Measurements from ENCODE around the gene NUP107.

DNA sequence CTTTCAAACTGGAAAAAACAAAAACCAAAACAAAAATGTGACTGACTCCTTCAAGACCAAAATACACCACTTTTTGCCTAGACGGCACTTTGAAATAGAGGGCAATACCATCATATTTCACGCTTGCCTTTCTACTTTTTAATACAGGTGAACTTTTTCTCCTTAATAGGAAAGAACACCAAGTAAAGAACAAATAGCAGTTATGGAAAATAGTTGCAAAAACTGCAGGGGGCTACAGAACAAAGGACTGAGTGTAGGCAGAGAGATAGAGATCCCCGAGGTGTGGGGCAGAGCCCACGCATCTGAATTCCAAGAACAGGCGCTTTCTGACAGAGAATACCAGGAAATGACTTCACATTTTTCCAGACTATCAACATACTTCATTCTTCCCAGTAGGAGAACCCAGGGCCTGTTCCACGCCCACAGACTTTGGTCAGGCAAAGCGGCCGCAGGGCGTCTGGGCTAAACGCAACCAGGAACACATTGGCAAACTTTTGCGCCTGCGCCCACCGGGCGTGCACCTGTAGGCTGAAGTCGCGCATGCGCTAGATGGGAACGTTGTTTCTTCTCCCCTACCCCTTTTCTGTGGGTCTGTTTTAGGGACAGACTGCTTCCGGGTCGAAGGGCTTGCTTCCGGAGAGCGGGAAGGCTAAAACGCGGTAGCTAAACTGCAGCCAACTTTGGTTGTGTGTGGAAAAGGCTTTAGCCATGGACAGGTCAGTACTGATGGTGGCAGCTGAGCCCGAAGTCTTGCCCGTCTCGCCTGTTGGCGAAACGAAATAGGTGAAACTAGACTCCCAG lies at the start of gene NUP107:
Gene NUP107 (plus strand): TSS at position 621 of the 801 bp plus-strand sequence.
- PRO-cap, 4 experiments, result peak in 4 of 4 experiments; most common plus-strand start position 621 of the sequence (in 2); most common minus-strand start position 304 of the sequence (in 2)
- RAMPAGE, long total RNA, 2 experiments, result start-site peak on the plus strand in 1 of 2 experiments, centred at position 621 of the sequence, 406 reads per replicate
- RRBS, result 1% methylated on average over 6 of the region's 29 CpGs

DNA sequence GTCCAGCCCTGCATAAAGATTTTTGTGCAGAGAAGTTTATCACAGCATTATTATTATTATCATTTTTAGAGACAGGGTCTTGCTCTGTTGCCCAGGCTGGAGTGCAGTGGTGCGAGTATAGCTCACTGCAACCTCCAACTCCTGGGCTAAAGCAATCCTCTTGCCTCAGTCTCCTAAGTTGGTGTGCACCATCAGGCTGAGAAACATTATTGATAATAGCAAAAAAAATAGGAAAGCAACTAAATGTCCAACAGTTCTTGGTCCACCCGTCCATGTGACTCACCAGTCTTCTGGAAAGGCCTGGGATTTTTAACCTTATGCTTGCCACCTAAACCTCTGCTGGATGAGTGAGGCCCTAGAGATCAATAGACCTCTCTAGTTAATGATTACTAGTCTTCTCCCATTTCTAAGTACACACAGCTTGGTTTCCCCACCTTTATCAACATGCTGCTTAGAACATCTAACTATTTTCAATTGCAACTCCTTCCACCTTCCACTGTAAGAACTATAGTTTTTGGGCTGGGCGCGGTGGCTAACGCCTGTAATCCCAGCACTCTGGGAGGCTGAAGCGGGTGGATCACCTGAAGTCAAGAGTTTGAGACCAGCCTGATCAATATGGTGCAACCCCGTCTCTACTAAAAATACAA lies 19.0 kb upstream of the MDM2 start:
- PRO-cap, 4 experiments, result no peak in any of the 4 experiments
- RAMPAGE, long total RNA, 2 experiments, result no peak in any of the 2 experiments
- RRBS, result no CpG with 5 or more reads among the region's 7 CpGs

- PRO-cap, 4 experiments, result no peak in any of the 4 experiments
- RAMPAGE, long total RNA, 2 experiments, result no peak in any of the 2 experiments
- RRBS, result no CpG with 5 or more reads among the region's 12 CpGs
These were observed 37.4 kb downstream of the MDM2 start for GRCh38 chr12:68845141-68845994.

DNA sequence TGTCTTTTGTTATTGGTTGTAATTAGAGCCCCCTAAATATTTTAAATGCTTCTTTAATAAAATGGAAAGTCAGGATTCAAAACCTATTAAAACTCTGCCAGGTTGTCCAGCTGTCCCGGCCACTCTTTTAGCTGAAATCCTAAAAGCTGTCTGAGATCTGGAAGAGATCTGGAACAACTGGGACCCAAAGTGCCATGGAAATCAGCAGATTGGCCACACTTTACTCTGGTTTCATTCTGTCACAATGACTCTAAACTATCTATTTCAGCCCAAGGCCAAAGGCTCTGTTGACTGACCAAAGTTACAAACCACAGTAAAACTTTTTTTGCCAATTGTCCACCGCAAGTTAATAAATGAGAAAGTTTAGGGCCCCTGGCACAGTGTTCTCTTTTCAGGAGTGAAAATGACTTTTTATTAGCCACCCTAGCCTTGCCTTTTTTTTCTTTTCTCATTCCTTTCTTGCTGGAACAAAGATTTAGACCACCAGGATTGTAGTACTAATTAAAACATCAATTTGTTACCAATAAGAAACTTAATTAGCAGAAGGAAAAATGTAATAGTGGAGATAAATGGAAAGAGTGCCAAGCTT lies 113.4 kb upstream of the CPM start:
- PRO-cap, 4 experiments, result no peak in any of the 4 experiments
- RAMPAGE, long total RNA, 2 experiments, result no peak in any of the 2 experiments
- RRBS, result no CpG with 5 or more reads among the region's 2 CpGs

DNA sequence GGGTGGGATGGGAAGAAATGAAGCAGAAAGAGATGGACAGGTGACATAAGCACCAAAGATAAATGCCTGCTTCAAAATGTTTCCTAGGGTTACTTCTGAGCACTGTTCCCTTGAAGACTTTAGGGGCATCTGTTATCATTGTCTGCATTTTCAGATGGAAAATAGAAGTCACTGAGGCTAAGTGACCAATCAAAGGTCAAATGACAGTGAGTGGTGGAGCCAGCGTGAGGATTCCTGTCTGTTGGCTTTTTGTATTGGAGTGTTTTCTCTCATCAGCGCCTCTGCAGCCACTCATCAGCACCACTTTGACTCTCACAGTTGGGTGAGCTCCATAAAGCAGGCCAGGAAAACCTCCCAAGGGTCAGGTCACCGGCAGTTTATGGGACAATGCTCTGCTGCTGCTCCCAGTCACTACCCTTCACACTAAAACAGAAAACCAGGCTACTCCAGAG lies 133.5 kb upstream of the CPM start:
- PRO-cap, 4 experiments, result no peak in any of the 4 experiments
- RAMPAGE, long total RNA, 2 experiments, result no peak in any of the 2 experiments
- RRBS, result no CpG with 5 or more reads among the region's 3 CpGs

DNA sequence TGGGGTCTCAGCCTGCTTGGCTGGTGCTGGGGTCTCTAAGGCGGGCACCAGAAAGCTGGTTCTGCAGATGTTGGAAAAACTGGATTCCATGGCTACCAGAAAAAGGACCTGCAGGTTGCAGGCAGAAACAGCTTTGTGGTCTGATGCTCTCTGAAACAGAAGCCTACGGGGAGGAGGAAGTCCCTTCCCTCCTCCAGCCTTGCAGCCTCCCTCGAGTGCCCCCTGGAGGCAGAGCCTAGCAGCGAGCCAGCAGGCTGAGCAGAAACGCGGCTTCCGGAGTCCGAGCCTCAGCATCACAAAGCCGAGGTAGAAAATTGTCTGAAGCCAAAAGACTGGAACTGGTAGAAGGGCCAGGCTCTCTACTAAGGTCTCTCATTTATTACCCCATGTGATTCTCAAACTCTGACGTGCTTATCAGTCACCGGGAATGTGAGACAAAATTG lies 82.3 kb upstream of the CPSF6 start:
- PRO-cap, 4 experiments, result no peak in any of the 4 experiments
- RAMPAGE, long total RNA, 2 experiments, result no peak in any of the 2 experiments
- RRBS, result no CpG with 5 or more reads among the region's 11 CpGs

- PRO-cap, 4 experiments, result no peak in any of the 4 experiments
- RAMPAGE, long total RNA, 2 experiments, result no peak in any of the 2 experiments
- RRBS, result no CpG with 5 or more reads among the region's 3 CpGs
These were observed 35.6 kb downstream of the CPSF6 start for GRCh38 chr12:69274676-69275761.

GRCh38 chr12:69330518-69331683 lies 17.3 kb upstream of the LYZ start:
- PRO-cap, 4 experiments, result peak in 4 of 4 experiments; most common plus-strand start chr12:69331164 (in 1); most common minus-strand start chr12:69331173 (in 4)
- RAMPAGE, long total RNA, 2 experiments, result no peak in any of the 2 experiments
- RRBS, result 3% methylated on average over 4 of the region's 24 CpGs

DNA sequence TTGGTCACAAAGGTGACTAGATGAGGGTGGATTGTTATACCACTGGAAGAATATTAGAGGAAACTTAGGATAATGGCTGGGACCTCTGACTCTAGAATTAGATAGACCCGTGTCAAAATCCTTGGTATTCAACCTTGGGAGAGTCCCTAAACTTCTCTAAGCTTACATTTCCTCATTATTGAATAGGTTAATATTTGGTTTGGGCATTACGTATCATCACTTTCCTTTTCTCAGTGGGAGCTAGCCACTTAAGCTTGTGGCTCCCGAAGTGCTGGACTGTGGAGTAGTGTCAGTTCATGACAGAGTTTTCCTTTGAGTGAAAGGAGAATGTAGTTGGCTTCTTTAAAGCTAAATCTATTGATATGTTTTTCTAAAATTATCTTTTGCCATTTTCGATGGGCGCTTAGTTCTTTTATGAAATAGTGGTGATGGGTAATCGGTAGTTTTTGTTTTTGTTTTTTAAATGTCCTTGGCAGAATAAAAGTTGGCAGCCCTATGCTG lies 5.4 kb downstream of the FRS2 start:
- PRO-cap, 4 experiments, result no peak in any of the 4 experiments
- RAMPAGE, long total RNA, 2 experiments, result no peak in any of the 2 experiments
- RRBS, result no CpG with 5 or more reads among the region's 6 CpGs

DNA sequence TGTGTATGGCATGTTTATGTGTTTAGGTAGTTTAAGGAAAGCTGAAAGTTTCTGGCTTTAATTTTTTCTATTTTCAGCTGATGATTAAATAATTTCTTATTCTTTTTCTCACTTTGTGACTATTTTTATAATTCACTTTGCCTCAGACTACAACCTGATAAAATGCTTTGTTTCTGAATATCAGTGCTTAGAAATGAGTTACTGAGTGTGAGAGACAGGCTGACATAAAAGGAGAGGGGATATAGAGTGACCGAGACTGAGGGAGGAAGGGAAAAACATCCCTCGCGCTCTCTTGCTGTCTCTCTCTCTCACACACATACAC lies 45.0 kb downstream of the FRS2 start:
- PRO-cap, 4 experiments, result no peak in any of the 4 experiments
- RAMPAGE, long total RNA, 2 experiments, result no peak in any of the 2 experiments
- RRBS, result no CpG with 5 or more reads among the region's 3 CpGs

DNA sequence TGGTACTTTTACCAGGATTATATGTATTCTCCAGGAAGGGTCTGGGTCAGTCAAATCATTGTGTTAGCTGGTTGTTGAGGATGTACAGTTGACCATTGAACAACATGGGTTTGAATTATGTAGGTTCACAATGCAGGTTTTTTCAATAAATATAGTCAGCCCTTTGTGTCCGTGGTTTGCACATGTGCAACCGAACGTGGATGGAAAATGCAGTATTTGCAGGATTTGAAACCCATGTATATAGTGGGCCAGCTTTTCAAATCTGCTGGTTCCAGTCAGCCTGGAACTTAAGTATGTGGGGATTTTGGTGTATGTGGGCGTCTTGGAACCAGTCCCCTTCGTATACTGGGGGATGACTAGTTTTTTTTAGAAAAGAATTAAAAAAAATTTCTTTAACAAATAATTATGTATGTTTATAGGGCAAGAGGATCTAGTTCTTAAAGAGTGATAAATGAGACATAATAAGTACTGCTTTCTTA lies 4.8 kb downstream of the CCT2 start:
- PRO-cap, 4 experiments, result no peak in any of the 4 experiments
- RAMPAGE, long total RNA, 2 experiments, result no peak in any of the 2 experiments
- RRBS, result no CpG with 5 or more reads among the region's 5 CpGs

- PRO-cap, 4 experiments, result no peak in any of the 4 experiments
- RAMPAGE, long total RNA, 2 experiments, result no peak in any of the 2 experiments
- RRBS, result no CpG with 5 or more reads among the region's 5 CpGs
These were observed 2.6 kb upstream of the LRRC10 start for GRCh38 chr12:69613223-69613724.

DNA sequence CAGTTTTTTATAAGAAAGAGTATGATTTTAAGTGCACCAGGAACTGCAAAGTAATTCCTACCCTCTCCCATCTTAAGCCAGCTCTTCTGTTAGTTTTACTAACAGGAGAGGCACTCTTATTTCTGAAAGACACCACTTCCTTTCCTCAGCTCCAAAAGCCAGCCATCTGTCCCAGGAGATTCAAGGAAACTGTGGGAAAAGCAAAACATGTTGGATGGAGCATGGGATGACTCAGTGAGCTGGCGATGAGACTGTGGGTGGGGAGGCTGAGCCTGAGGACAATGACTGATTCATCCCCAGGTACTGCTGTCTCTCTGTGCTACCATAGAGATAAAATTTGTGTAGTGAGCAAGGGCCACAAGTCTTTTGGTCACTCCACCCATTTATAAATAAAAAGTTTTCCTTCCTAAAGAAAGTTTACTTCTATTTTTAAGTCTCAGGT lies 141.4 kb downstream of the MYRFL start:
- PRO-cap, 4 experiments, result no peak in any of the 4 experiments
- RAMPAGE, long total RNA, 2 experiments, result no peak in any of the 2 experiments
- RRBS, result no CpG with 5 or more reads among the region's 1 CpG

DNA sequence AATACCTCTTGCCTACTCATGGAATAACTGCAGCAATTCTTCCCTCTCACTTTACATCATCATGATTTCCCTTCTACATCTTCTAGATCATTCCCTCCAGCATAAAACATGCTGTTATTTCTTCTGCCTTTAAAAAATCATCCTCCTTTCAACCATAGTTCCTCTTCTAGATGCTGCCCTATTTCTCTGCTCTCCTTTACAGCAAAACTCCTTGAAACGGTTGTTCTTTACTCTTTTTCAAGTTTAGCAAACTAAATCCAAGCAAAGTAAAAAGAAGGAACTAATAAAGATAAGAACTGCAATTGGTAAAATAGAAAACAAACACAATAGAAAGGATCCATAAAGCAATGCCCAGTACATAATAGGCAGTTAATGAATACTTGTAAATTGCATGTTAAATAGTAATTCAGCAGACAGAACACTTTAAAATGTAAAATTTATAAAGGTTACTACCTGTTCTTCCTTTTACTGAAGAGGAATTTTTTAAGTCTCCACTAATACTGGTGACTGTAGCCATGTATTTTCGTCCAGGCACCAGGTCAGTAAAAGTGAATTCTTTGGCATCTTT lies 50.6 kb downstream of the PTPRB start:
- PRO-cap, 4 experiments, result no peak in any of the 4 experiments
- RAMPAGE, long total RNA, 2 experiments, result start-site peak on the minus strand in 1 of 2 experiments, centred at position 184 of the sequence, 6 reads per replicate
- RRBS, result no CpG with 5 or more reads among the region's 2 CpGs

- PRO-cap, 4 experiments, result no peak in any of the 4 experiments
- RAMPAGE, long total RNA, 2 experiments, result start-site peak on the minus strand in 1 of 2 experiments, at chr12:70664444-70664647 at its widest, 6 reads per replicate
- RRBS, result no CpG with 5 or more reads among the region's 9 CpGs
These were observed 27.2 kb upstream of the PTPRB start for GRCh38 chr12:70664378-70664964.

- PRO-cap, 4 experiments, result no peak in any of the 4 experiments
- RAMPAGE, long total RNA, 2 experiments, result no peak in any of the 2 experiments
- RRBS, result no CpG with 5 or more reads among the region's 14 CpGs
These were observed 82.4 kb upstream of the PTPRB start for GRCh38 chr12:70719646-70720027.

DNA sequence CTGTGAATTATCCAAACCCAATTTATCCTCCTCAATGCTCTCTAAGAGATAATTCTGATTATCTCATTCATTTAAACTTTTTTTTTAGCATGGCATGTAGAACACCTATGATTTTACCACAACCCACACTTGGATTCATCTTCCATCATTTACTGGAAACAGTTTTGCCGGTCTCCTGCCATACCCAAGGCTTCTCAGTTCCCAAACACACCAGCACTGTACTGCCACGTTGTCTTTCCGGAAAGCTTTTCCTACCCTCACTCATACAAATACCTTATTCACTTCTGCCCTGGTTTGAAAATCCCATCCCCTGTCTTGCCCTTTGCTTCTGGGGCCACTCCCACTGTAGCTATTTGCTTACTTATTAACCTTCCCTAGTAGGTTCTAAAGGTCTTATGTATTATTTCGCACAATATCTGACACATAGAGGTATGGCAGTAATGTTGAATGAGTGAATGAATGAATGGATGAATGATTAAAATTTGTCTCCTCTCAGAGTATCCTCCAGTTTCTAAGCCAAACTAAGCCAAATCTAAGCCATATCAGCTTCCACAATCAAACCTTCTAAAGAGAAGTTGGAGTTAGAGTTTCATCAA lies 18.7 kb downstream of the TSPAN8 start:
- PRO-cap, 4 experiments, result no peak in any of the 4 experiments
- RAMPAGE, long total RNA, 2 experiments, result no peak in any of the 2 experiments
- RRBS, result 91% methylated on average over 3 of the region's 4 CpGs

DNA sequence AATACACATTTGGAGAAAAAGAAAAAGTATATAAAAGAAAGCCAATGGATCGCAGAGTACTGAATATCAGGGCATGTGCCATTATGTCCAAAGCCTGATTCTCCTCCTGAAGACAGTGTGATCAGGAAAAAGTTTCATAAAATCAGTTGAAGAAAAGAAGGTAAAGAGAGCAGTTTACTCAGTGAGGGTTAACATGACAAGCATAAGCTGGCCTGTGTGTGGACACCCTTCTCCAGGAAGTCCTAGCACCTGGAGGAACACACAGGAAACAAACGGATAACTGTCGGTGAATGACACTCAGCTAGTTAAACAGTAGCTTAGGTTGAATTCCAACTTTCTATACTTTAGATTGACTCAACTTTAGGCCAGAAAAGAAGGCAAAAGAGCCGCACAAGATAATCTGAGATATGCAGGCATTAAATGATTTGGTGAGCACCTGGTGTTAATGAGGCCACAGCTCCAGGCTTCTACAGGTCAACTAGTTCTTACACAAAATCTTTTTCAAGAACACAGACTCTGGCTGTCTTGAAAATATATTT lies 56.7 kb upstream of the TSPAN8 start:
- PRO-cap, 4 experiments, result no peak in any of the 4 experiments
- RAMPAGE, long total RNA, 2 experiments, result no peak in any of the 2 experiments
- RRBS, result no CpG with 5 or more reads among the region's 4 CpGs

DNA sequence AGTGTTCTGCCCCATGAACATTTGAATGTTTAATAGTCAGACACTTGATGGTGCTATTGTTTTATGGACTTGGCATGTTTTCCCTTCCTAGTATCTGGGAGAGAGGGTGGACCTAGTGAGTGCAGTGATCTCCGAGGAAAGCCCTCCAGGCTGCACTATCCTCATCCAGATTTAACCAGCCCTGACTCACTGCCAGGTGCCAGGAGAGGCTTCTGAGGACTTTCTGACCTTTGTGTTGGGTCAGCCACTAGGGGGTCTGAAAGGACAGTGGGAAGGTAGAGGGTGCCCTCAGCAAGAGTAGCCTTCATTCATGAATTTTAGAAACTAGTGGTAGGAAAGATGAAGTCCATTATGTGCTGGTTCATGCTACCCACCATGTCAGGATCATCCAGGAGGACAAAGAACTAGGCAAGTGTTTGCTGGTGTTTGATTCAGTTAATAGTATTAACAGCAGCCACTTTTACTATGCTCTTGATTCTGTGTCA lies 24.2 kb downstream of the ZFC3H1 start:
- PRO-cap, 4 experiments, result no peak in any of the 4 experiments
- RAMPAGE, long total RNA, 2 experiments, result no peak in any of the 2 experiments
- RRBS, result no CpG with 5 or more reads among the region's 1 CpG

DNA sequence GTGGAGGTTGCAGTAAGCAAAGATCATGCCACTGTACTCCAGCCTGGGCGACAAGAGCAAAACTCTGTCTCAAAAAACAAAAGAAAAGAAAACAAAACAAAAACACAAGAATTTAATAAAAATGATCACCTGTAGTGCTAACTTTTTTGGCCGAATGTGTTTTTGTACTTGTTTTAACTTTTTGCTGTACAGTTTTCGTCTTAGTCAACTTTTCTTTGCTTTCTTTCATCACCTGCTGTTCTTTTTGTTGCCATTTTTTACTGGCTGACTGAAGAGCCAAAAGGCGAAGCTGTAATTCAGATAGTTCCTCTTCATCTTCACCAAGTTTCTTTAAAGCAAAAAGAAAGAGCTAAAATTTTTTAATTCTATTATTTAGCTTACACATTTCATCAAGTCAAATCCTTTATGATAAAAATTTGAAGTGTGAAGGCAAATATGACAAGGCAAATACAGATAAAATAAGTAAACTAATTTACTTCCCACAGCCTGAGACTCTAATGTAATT lies 18.8 kb downstream of the ZFC3H1 start:
- PRO-cap, 4 experiments, result no peak in any of the 4 experiments
- RAMPAGE, long total RNA, 2 experiments, result start-site peak on the minus strand in 1 of 2 experiments, centred at position 275 of the sequence, 16 reads per replicate
- RRBS, result no CpG with 5 or more reads among the region's 4 CpGs